Neutrophil (primary cell): ENCODE results near the genes PNO1 and PLEK.

- PRO-cap: no peak
Observed at GRCh38 chr2:67895178-67895613, 167.6 kb downstream of the C1D start.

DNA sequence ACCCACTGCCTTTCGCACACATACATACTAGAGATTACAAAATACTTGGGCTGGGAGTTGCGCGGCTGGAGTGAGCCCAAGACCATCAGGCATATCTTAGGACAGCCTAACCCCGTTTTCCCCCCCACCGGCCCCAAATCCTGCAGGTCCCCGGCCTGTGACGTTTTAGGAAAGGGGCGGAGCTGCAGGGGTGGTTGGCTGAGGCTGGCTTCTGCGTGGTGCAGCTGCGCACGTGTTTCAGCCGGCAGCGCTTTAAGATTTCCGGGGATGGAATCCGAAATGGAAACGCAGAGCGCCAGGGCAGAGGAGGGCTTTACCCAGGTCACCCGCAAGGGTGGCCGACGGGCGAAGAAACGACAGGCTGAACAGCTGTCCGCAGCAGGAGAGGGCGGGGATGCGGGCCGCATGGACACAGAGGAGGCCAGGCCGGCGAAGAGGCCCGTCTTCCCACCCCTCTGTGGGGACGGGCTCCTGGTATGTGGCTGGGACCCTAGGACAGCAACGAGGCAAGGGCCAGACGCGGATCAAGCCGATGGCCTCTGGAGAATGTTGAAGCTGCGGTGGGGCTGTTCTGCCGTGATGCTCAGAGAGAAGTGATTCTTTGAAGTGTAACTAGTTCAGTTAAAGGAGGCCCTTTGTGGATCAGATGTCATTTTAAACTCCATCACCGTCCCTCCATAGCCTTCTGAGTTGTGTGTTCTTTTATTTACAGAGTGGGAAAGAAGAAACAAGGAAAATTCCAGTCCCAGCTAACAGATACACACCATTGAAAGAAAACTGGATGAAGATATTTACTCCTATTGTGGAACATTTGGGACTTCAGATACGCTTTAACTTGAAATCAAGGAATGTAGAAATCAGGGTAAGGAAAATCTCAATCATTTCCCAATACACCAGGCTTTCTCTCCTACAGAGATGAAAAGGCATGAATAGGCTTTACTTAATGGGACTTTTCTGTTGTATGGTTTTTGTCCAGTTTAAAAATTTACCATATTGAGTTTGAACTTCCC is at the start of gene PNO1:
TSS of gene PNO1 (plus strand) at position 221 of the 1,010 bp plus-strand sequence.
- PRO-cap: unidirectional peak, plus-strand start at position 255 of the sequence

DNA sequence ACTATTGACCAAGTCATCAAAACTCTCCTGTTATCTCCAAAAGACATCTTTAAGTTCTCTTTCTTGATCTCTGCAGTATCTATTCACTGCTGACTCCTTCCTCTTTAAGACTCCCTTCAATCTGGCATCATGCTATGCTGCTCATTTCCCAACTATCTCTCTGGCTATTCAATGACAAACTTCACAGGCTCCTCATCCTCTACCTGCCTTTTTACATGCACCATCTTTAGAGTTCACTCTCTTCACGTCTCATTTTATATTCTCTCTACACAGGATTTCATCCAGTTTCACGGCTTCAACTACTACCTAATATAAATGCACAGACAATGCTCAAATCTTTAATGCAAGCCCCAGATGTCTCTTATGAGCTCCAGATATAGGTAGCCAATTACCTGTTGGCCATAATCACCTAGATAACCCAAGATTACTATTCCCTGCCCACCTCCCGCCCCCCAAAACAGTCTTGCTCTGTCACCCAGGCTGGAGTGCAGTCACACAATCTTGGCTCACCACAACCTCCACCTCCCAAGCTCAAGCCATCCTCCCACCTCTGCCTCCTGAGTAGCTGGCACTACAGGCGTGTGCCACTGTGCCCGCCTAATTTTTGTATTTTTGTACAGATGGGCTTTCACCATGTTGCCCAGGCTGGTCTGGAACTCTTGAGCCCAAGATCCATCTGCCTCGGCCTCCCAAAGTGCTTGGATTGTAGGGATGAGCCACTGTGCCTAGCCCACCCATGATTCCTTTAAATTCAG is 5.6 kb downstream of the PPP3R1 start:
- PRO-cap: no peak

DNA sequence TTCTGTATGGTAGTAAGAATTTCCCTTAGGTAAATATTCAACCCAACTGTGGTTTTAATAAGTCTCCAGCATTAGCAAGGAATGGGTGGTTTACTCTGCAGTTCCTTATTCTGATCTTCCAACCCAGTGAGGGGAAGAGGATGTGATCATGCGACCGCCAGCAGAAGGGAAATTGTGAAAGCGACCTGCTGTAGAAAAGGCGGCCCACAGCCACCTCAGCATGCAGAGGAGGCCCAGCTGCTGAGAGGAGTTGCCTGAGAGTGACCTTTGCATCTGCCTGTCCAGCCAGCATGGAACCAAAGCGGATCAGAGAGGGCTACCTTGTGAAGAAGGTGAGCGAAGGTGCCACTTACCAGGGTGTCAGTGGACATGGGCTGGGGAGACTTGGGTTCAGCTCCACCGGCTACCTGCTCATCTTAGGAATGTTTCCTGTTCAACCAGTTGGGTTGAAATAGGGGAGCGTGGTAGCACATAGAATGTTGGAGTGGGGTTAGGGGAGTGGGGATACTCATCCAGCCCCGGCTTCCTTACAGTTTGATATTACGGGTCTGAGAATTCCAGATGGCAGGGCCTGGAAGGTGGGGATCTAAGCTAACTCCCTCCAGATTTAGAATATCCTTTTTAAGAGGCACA is at the start of gene PLEK:
TSS of gene PLEK (plus strand) at position 221 of the 633 bp plus-strand sequence.
- PRO-cap: unidirectional peak, plus-strand start at position 225 of the sequence; unidirectional peak, plus-strand start at position 299 of the sequence

DNA sequence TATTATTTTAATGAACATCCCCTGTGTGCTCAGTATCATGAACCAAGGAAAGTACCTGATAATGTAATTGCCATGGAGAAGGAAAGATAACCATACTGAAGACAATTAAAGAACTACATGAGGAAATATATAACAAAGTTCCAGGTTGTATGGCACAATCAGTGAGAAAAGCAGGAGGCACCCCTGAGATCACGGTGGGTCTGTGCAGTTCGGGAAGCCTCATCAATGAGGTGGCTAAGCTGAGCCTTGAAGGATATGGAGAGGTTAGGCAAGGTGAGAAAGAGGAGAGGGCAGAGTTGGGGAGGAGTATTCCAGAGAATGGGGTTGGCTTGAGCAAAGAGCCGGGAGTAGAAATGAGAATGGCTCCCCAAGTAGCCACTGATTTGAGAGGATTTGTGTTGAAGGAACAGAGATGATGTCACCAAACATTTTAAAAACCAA is 14.7 kb downstream of the PLEK start:
- PRO-cap: unidirectional peak, plus-strand start at position 290 of the sequence

GRCh38 chr2:68491562-68492030 is 24.2 kb downstream of the APLF start:
- PRO-cap: no peak

GRCh38 chr2:68558786-68559151 is 84.6 kb upstream of the PROKR1 start:
- PRO-cap: no peak

DNA sequence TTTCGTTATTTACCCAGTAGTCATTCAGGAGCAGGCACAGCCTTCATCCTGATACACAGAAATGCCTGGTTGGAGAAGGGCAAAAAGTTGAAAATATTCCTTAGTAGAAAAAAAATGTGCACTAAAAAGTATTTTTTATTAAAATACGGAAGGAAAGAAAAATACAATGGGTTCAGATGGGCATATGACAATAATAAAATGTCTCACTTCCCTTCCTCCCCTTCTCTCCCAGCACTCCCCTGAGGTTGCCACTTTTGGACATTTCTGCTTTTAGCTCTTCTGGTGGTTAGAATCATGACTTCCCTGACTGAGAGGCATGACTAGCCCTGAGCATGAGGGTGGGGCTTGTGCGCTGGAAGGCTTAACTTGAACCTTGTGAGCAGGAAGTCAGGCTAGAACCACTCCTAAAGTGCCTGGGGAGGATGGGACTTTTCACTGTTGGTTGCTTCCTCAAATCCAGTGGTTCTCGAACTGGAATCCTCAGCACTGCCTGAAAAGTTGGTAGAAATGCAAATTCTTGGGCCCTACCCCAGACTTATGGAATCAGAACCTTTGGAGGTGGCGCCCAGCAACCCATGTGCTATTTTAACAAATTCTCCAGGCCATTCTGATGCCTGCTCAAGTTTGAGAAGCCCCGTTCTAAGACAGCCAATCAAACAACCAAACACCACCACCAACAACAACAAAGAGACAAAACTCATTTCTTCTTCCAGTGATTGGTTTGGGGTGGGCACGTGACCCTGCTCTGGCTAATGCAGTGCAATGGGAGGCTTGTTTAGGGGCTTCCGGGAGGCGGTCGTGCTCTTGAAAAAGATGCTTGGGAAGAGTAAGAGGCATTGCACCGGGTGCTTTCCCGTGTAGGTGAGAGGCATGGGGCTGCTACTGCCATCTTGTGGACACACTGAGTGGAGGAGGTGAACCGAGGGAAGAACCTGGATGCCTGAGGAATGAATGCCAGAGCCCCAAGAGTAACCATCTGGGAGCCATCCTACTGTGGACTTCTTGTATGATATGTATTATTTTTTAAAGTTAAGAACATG is 19.6 kb upstream of the ARHGAP25 start:
- PRO-cap: no peak

DNA sequence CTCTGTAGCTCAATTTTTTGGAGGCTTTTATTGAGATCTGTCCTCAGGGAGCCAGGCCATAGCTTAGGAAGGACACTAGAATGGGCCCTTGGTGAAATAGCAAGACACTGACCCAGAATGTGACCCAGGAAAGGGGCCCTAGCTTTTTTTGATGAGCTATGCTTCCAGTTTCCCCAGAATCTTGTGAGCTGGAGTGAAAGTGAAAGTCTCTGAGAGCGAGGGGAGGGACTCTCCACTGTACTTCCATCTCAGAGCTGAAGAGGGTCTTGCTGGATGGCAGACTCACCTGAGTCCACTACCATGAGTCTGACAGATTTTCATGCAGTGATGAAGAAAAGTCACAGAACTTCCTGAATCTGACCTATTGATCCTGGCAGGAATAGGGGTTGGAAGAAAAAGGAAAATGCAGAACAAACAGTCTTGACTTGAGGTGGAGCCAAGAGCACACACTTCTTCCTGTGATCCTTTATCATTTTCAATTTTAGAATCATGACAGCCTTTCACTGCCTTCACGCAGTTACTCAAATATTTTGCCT is 3.1 kb downstream of the ARHGAP25 start:
- PRO-cap: no peak

GRCh38 chr2:68742623-68743012 is 8.0 kb downstream of the ARHGAP25 start:
- PRO-cap: no peak

GRCh38 chr2:68943417-68944445 is 9.0 kb downstream of the GKN2 start:
- PRO-cap: no peak

GRCh38 chr2:68977751-68978493 is 3.5 kb downstream of the GKN1 start:
- PRO-cap: no peak

DNA sequence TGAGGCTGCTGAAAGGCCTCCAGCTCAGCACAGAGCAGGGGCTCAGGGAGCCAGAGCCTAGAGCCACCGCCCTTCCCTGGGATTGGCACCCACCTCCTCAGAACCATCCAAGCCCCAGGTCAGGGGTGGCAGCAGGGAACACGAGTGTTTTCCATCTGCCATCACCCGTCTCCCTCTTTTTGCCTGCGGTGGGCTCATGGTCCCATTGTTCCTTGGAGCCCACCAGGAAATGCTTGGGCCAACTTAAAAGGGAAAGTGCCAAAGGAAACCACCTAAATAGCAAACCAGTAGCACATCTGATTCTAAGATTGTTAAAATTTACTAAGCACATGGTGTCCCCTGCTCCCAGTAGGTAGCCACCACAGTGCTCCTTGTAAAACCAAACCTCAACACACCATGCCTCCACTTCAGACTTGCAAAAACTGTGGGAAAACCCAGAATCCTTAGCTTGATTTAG is 184.0 kb downstream of the ANTXR1 start:
- PRO-cap: no peak

DNA sequence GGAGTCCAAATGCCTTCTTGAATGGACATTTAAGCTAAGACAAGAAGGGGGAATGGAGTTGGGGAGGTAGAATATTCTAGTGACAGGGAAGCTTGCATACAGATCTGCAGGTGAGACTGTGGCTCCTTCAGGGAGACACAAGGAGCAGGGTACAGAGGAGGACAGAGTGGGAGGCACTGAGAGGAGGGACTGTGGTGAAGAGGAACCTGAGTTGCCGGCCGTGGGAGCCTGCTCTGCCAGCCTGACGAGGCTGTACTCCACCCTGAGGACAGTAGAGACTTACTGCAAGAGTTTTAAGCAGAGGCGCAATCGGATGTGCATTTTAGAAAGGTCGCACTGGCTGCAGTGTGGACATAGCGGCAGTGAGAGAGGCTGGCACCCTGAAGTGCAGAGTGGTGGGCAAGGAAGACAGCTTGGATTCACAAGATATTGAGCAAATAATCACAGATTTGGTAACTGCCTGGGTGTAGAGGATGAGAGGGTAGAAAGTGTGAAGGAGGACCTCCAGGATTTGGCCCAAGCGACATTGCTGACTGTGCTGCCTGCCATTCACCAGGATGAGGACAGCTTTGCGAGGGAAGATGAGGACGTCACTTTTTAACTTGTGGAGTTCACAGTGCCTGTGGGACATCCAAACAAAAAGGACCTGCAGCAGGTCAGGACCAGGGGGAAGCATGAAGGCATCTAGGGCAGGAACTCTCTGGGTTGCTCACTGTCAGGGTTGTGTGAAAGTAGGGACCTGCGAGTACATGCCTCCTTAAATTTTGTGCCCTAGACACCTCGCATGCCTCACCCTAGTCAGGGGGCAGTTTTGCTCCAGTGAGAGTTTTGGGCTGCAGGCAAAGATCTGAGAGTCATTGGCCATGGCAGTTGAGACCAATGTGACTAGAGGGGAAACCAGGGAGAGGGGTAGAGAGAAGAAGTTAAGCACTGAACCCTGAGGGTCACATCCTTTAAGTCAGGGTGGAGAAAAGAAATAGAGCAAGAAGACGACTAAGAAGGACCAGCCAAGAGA is 185.5 kb downstream of the GFPT1 start:
- PRO-cap: no peak

- PRO-cap: no peak
Observed at GRCh38 chr2:69205226-69205752, 181.7 kb downstream of the GFPT1 start.

DNA sequence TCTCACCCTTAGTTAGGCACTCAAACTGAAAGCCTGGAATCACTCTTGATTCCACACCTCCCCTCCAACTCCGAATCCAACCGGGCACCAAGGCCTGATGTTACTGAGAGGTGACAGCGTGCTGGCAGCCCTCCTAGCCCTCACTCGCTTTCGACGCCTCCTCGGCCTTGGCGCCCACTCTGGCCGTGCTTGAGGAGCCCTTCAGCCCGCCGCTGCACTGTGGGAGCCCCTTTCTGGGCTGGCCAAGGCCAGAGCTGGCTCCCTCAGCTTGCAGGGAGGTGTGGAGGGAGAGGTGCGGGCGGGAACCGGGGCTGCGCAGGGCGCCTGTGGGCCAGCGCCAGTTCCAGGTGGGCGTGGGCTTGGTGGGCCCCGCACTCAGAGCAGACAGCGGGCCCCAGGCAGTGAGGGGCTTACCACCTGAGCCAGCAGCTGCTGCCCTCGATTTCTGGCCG is 21.7 kb downstream of the AAK1 start:
- PRO-cap: no peak

DNA sequence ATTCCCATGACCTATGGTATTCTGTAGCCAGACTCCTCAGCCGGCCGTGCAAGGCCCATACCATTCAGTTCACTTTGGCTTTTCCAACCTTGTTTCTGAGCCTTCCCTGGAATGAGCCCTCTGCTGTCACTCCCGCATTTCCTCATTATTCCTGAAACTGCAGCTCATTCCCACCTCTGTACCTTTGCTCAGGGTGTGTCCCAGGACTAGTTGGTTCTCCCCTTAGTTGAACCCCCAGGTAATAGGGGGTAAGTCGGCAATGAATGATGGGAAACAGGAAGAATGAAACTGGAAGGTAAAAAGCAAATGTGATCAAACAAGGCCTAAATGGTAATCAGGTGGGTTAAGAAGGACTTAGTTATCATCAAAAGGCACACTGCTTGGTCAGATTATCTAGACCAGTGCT is 37.8 kb downstream of the ANXA4 start:
- PRO-cap: no peak

- PRO-cap: no peak
Observed at GRCh38 chr2:69790188-69790822, 39.2 kb upstream of the GMCL1 start.

- PRO-cap: no peak
Observed at GRCh38 chr2:69798709-69799689, 30.5 kb upstream of the GMCL1 start.

- PRO-cap: no peak
Observed at GRCh38 chr2:69894958-69895331, 1.2 kb downstream of the SNRNP27 start.